Brain (tissue), 1 donor: ENCODE results near the genes IKZF2 and BARD1.

DNA sequence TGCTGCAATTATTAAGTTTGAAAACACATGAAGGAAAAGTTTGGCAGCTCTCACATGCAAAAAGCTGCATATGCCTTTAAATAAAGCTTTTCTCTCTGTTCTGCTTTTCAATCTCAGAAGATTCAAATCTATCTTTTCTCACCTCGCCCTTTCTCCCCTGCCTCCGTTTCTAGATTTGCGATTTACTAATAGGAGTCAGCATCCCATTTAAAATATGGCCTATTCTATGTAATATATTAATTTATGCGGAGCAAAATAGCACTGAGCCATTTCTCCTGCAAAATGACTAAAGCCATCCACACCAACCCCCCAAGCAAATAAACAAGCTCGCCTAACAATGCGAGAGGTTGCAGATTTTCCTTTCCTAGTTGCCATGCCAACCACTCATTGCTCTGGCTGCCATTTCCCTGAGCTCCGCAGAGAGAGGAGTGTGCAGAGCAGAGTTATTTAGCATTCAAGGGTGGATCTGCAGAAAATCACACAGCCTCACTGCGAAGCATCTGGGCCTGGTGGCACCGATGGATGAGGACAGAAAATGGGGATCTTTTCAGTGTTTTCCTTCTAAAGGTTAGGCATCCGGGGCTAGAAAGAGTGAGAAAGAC lies 110.5 kb upstream of the UNC80 start:
- RRBS, result no CpG with 5 or more reads among the region's 10 CpGs

GRCh38 chr2:209933447-209934083 lies 68.9 kb upstream of the RPE start:
- RRBS, result no CpG with 5 or more reads among the region's 8 CpGs

GRCh38 chr2:210032123-210033350 lies 30.1 kb downstream of the RPE start:
- RRBS, result no CpG with 5 or more reads among the region's 6 CpGs

GRCh38 chr2:210080106-210080824 lies 77.8 kb downstream of the RPE start:
- RRBS, result no CpG with 5 or more reads among the region's 4 CpGs

DNA sequence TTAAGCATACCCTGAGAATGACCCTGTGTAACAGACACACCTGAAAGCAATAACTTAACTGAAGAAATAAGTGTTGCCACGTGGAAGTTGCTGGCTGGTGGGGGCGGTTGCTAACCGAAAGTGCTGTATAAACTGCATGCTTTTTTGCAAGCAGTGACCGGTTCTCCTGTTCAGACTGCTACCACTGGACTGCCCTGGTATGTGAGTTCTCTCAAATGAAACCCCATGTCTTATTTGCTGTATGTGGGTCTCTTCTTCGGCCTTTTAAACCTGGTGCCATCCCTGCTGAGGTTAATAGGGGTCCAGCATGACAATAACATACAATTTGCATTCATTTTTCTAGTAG lies 28.0 kb upstream of the ACADL start:
- RRBS, result no CpG with 5 or more reads among the region's 5 CpGs

DNA sequence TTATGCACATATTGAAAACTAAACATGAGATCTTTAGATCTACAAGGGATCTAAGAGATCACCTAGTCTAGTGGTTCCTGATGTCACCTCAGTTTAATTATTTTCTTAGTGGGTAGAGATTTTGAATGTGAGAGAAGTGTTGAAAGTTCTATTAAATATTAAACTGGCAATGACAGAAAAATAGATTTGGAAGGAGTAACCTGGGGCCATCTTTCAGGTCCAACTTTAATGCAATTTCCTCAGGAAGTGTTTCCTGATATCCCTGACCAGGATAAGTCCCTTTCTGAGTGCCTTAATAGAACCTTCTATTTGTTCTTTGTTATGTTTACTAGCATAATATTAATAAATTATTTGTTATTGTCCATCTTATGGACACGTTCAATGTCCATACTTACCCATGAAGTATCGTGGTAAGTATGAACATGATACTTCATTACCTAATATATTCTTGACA lies 29.0 kb upstream of the CPS1 start:
- RRBS, result no CpG with 5 or more reads among the region's 2 CpGs

GRCh38 chr2:210540062-210540408 lies 16.4 kb upstream of the CPS1 start:
- RRBS, result no CpG with 5 or more reads among the region's 2 CpGs

- RRBS, result no CpG with 5 or more reads among the region's 8 CpGs
Measured at GRCh38 chr2:210548589-210549476, 7.6 kb upstream of the CPS1 start.

- RRBS, result no CpG with 5 or more reads among the region's 4 CpGs
Measured at GRCh38 chr2:210616086-210616749, 59.8 kb downstream of the CPS1 start.

DNA sequence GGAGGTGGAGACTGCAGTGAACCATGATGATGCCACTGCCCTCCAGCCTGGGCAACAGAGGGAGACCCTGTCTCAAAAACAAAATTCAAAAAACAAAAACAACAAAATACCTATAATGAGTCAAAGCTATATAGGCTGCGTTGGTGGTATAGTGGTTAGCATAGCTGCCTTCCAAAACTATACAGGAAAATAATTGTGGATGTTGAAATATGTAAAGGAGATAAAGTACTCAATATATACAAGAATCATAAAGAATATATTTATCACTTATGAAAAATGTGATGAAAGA lies 375.5 kb downstream of the CPS1 start:
- RRBS, result no CpG with 5 or more reads among the region's 1 CpG

GRCh38 chr2:213151459-213152402 lies at the start of gene IKZF2:
Gene IKZF2, minus strand, starts transcription at chr2:213151612.
- RRBS, result 1% methylated on average over 51 of the region's 121 CpGs

- RRBS, result no CpG with 5 or more reads among the region's 6 CpGs
Measured at GRCh38 chr2:213232859-213233626, 51.2 kb upstream of the SPAG16 start.

DNA sequence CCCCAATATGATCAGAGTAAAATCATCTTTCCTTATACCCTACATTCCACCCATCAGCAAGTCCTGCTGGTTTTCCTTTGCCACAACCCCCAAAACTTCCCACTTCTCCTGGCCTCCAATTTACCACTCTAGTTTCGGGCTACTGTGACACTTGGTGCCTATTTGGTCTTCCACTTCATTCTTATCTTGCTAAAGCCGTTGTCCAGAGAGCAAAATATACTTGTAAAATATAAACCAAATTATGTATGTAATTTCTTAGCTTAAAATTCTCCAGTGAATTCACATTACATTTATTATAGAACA lies 199.1 kb upstream of the VWC2L start:
- RRBS, result no CpG with 5 or more reads among the region's 2 CpGs

DNA sequence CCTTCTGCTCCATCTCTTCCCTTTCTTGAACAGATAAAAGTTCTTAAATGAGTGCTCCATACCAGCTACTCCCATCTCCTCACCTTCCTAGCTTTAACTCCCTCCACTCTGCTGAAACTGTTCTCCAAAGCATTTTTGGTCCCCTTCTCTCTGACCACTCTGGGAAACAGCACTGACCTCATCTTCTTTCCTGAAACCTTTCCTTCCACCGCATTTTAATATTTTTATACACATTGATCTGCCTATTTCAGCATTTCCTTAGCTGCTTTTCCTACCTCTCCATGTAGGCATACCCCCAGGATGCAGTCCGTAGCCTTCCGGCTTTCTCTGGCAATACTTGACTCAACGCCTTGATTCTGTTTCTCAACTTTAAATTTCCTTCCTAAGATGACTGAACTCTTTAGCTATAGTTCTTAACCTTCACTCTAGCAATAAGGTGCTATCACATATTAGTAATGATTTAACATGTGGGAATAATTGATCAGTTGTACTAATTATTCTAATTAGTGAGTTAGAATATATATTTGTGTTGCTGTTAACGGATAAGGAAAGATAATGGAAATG lies 9.7 kb downstream of the BARD1 start:
- RRBS, result no CpG with 5 or more reads among the region's 5 CpGs

DNA sequence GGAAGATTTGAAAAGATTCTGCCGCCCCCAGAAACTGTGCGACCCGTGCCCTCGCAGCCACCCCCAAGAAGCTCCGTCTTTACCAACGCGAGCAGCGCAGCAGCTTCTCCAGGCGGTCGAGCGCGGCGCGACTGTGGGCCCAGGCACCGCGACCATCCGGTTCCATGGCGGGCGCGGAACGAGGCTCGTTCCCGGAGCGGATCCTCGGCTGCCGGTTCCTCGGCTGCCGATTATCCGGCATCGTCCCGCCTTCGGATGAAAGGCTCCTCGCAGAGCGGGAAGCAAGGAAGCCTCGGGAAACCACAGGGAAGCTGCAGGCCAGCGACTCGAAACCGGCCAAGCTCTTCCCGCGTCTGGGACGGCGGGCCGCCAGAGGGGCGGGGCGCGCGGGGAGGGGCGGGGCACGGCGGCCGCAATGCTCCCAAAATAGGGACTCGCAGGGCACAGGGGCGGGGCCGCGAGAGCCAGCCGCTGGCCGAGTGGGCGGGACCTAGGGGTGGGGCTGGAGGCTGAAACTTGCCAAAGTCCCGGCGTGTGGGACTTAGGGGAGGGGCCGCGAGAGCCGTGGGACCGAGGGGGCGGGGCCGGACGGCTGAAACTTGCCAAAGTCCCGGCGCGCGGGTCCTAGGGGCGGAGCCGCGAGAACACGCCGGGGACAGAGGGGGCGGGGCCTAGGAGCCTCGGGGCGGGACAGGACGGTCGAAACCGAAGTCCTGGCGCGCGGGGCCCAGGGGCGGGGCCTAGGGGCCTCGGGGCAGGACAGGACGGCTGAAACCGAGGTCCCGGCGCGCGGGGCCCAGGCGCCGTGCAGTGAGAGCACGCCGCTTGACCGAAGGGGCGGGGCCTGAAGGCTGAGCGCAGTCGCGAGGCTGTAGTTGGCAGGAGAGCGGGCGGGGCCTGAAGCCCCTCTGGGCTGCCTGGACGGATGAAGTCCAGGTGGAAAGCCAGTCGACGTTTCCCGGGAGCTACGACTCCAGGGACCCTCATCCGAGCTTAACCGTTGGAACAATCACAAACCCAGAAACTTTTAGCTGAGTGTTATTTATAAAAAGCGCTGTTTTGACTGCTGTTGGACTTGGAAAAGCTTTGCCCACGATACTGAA lies at the start of gene BARD1:
BARD1 (minus strand) TSS at position 355 of the 1,103 bp plus-strand sequence.
- RRBS, result 1% methylated on average over 32 of the region's 113 CpGs

GRCh38 chr2:214810602-214811137 lies 1.2 kb upstream of the BARD1 start:
- RRBS, result no CpG with 5 or more reads among the region's 16 CpGs

- RRBS, result no CpG with 5 or more reads among the region's 6 CpGs
Measured at GRCh38 chr2:215139927-215140629, 1.7 kb upstream of the ABCA12 start.

GRCh38 chr2:215346681-215347033 lies 34.8 kb downstream of the ATIC start:
- RRBS, result no CpG with 5 or more reads among the region's 7 CpGs

DNA sequence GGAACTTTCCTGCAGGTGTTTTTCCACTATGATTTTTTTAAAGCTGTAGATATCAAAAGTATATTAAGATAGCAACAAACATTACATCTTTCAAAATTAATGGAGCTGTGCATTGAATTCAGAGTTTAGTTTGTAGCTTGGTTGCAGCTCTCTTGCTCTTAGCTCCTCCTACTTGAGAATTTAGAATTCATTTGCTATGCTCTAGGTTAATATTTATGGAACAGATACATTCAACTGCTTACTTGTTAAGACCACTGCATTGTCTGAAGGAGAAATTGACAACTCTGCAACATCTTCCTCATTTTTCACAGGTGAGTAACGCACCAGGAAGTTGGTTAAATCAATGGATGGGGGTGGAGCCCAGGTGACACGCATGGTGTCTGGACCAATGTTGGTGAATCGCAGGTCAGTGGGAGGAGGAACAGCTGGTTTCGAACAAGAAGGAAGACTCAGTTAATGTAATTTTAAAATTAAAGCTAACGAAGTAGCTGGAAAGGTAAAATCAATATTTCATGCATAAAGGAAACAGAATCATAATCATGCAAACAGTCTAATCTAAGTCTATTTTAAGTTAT lies 44.4 kb downstream of the FN1 start:
- RRBS, result no CpG with 5 or more reads among the region's 5 CpGs